Measurements from ENCODE around the gene HSP90AA1.

DNA sequence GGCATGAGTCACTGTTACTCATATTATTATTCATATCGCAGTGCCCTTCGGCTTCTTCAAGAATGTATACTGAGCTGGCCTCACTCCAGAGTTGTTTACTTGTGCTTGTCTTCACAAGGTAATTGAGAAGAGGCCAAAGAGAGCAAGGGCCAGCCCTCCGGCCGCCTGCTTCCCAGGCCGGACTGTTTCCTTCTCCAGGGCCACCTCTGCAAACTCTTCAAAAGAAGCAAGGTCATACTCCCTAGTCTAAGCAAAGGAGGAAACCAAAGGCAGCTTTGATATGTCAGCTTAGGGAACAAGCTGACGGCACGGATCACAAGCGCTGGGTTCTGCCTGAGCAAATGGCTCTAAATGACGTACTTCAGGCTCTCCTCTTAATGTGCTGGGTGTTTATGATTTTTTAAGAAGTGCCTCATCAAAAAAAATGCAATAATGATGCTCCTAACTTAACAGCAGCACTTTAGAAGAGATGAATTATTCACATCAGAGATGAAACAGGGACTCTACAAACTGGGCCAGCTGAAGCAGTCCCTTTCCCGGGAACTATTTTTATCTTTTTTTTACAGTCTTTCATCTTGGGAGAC is 65.7 kb upstream of the DLK1 start:
- PRO-cap, result no peak

DNA sequence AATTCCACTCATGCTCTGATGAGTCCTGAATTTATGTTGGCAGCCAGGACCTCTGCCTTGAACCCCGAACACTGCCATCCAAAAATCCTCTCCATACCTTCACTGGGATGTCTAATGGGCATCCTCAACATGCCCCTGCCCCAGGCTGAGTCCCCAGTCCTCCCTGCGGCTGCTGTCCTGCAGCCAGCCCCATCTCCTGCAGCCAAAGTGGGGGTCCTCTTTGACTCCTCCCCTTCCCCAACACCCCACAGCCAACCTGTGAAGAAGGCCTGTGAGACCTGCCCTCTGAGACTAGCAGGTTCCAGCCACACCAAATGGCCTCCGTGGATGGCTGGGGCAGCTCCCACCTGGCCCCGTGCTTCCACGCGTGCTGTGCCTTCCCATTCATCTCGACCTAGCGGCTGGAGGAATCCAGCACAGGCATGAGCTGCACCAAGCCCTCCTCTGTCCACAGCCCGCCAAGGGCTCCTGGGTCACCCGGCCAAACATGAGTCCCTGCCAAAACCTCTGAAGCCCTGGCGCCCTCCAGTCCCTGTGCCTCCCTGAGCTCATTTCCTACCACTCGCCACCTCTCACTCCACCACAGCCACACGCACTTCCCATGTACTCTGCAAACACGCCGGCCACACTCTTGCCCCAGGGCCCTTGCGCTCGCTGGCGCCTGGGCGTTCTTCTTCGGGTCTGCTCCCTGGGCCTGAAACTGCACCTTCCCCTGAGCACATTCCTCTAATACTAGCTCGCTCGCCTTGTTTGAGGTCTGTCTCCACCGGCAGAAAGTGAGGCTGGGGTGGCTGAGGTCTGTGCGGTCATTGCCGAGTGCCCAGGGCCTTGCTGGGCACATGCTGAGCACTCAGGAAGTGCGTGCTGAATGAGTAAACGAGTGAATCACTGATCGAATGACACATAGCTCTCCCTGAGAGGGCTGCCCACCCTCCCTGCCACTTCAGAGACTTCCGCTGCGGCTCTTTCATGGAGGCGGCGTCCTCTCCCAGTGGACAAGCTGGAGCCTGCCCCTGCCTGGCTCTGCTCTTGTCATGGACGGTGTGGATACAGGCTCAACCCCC is 33.9 kb upstream of the DLK1 start:
- PRO-cap, result no peak

DNA sequence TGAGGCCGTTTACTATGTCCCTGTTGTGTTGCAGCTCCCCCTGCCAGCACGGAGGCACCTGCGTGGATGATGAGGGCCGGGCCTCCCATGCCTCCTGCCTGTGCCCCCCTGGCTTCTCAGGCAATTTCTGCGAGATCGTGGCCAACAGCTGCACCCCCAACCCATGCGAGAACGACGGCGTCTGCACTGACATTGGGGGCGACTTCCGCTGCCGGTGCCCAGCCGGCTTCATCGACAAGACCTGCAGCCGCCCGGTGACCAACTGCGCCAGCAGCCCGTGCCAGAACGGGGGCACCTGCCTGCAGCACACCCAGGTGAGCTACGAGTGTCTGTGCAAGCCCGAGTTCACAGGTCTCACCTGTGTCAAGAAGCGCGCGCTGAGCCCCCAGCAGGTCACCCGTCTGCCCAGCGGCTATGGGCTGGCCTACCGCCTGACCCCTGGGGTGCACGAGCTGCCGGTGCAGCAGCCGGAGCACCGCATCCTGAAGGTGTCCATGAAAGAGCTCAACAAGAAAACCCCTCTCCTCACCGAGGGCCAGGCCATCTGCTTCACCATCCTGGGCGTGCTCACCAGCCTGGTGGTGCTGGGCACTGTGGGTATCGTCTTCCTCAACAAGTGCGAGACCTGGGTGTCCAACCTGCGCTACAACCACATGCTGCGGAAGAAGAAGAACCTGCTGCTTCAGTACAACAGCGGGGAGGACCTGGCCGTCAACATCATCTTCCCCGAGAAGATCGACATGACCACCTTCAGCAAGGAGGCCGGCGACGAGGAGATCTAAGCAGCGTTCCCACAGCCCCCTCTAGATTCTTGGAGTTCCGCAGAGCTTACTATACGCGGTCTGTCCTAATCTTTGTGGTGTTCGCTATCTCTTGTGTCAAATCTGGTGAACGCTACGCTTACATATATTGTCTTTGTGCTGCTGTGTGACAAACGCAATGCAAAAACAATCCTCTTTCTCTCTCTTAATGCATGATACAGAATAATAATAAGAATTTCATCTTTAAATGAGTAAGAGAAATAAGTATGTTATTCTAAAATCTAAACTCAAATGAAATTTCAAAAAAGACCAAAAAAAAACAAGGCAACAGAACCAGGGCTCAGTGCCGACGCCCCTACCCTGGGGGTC is 7.8 kb downstream of the DLK1 start:
- PRO-cap, result no peak

DNA sequence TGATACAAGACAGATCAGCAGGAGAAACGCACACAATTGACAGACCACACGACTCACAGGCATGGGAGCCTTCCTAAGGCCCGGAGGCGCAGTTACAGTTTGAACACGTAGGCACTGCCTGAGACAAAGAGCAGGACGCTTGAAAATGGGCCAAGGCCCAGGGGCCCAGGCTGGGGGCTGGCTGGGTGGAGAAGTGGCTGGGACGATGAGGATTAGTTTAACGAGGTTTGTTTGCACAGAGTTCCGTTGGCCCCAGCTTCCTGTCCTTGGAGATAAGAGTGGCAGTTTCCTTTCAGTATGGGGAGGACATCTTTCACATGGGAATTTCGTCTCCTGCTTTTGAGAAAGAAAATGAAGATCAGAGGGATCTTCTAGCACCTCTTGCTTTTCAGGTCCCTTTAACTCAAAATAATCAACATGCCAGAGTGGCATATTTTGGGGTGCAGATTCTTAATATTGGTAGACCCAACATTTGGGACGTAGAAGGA is 44.5 kb downstream of the DLK1 start:
- PRO-cap, result no peak

DNA sequence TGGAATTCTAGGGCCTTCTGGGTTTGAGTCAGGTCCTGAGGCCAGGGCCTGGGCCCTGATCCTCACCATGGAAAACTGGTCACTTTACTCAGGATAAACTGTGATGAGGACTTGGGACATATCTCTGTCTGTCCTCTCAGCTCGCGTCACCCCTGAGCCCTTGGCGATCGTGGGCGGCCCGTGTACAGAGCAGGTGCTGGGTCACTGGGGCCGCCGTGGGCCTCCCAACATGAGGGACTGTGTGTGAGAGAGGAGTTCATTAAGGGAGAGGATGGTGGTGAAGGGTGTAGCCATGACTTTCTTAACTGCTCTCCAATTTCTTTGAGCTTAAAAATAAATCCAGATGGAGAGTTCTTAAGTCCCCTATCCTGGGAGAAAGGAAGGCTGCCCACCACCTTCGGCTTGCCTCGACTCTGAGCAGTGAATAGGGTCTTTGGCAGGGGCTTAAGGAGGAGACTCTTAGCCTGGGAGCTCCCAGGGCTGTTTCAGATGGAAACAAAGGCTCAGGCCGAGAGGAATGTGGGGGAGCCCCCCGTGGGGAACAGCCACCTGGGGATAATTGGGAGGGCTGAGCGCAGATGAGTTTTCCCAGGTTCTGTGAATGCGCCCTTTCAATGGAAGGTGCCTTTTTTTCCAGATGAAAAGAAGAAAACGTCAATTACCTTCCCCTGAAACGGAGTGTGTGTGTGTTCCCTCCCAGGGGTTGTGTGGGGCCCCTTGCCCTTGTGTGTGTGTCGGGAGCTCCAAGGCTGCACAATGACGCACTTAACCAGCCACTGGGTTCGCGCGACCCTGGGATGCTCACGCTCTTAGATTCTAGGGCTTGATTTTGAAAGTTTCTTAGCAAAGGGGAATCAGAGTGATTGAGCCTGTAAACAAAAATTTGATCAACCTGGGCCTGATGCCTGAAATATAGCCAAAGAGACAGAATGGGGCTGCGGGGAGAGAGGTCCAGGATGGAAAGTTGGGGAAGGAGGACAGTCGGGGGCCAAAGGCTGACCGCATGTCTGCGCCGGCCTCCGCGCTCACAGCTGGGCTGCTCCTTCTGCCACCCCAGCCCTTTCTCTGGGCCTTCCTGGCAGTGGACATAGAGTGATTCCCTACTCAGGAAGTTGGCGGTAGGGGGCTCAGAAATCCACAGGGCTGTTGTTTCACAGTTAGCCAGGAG is 63.3 kb downstream of the RTL1 start:
- PRO-cap, result no peak

- PRO-cap, result no peak
Measured at GRCh38 chr14:101255379-101255923, 351.9 kb upstream of the RTL1 start.

DNA sequence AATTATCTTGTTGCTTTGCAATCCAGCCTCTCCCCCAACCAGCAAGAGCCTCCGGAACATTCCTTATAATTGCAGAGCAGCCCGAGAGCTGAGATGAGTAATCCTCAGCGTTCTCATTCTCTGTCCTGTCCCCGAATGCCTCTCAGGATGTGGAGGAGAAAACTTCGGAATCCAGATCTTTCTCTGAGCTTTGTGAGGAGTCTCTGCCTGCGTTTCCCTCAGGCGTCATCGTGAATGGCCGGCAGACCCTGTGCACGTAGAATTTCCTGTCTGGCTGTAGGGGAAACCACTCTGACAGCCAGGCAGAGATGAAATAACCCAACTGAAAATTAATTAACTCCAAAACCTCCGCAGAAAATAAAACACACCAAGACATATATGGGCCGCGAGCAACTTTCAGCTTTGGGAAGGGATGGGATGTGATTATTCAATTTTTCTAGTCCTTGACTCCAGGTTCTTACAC is 360.6 kb upstream of the PPP2R5C start:
- PRO-cap, result no peak

- PRO-cap, result no peak
Measured at GRCh38 chr14:101596392-101596690, 165.2 kb upstream of the PPP2R5C start.

- PRO-cap, result no peak
Measured at GRCh38 chr14:101797680-101798275, 36.3 kb downstream of the PPP2R5C start.

DNA sequence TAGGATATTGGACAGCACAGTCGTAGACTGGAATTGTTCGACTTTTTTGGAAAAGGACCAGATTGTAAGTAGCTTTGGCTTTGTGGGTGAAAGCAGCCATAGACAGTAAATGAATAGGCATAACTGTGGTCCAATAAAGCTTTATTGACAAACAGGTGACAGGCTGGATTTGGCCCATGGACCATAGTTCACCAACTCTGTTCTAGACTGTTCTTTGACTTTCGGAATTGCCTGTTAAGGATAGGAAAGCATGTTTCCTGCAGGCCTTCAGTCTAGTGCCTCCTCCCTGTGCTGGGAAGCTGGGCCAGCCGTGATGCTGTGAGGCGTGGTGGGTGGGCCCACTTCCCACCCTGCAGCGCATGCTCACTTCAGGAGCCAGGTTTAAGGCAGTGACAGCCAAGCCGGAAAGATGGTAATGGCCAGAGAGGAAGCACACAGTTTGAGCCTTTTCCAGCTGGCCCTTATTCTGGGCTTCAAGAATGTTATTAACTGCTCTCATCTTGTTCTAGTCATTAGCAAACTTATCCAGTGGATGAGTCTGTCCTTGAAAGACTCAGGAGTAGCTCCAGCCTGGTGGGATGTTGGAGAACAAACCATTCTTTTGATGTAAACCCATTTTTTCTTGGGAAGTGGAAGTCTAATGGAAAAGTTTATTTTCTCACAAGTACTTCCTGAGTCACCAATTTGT is 51.9 kb downstream of the PPP2R5C start:
- PRO-cap, result no peak

- PRO-cap, result no peak
Measured at GRCh38 chr14:101835006-101835573, 73.6 kb downstream of the PPP2R5C start.

DNA sequence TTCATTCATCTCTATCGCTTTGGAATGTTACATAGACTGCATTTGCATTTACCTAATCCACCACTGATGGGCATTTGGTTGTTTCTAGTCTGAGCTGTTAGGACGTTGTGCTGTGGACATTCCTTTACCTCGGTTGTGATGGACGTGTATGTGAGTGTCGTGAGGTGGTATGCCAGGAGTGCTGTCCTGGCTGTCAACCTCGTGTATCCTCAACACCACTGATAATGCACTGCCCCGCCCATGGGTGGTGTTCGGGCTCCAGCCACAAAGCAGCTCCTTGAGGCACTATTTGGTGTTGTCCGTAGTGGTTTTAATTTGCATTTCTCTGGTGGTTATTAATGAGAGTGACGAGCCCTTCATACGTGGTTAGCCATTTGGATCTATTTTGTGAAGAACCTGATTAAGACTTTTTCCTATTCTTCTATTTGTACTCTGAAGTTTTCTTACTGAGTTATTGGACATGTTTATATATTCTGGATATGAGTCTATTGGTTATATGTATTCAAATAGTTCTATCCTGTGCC is 87.6 kb downstream of the PPP2R5C start:
- PRO-cap, result no peak

DNA sequence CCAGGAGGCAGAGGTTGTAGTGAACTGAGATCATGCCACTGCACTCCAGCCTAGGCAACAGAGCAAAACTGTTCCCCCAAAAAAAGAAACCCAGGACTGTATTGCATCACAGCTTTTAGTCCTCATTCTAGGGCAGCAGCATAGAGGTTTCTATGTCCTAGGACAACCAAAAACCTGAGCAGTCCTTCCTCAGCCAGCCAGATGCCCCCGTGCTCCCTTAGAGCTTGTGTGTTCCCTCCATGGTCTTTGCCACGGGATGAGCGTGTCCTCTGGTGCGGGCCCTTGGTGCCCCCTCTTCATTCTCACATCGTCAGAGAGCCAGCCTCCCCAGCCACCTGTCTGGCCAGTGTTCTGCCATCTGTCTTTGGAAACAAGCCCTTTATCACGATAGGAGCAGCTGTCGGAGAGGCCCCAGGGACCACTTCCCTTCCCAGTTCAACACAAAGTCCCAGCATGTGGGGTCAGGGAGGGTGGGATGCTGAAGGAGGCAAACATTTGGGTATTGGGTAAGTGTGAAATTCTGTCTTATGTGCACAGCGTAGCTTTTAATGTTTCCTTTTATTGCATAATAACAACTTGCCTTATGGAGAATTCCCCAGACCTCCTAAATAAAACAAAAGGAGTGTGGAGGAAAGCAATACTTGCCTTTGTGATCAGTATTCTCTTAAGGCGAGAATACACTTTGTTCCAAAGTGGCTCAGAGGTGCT is 44.5 kb downstream of the DYNC1H1 start:
- PRO-cap, result bidirectional peak, plus-strand start at position 427 of the sequence, minus-strand start at position 258 of the sequence

GRCh38 chr14:102019836-102020582 is 55.6 kb downstream of the DYNC1H1 start:
- PRO-cap, result no peak

- PRO-cap, result no peak
Measured at GRCh38 chr14:102050361-102051000, 36.4 kb downstream of the HSP90AA1 start.

- PRO-cap, result bidirectional peak, plus-strand start at chr14:102087324, minus-strand start at chr14:102087044
Measured at GRCh38 chr14:102086924-102087187, at the start of gene HSP90AA1. Gene HSP90AA1 (minus strand): TSS chr14:102087044.

DNA sequence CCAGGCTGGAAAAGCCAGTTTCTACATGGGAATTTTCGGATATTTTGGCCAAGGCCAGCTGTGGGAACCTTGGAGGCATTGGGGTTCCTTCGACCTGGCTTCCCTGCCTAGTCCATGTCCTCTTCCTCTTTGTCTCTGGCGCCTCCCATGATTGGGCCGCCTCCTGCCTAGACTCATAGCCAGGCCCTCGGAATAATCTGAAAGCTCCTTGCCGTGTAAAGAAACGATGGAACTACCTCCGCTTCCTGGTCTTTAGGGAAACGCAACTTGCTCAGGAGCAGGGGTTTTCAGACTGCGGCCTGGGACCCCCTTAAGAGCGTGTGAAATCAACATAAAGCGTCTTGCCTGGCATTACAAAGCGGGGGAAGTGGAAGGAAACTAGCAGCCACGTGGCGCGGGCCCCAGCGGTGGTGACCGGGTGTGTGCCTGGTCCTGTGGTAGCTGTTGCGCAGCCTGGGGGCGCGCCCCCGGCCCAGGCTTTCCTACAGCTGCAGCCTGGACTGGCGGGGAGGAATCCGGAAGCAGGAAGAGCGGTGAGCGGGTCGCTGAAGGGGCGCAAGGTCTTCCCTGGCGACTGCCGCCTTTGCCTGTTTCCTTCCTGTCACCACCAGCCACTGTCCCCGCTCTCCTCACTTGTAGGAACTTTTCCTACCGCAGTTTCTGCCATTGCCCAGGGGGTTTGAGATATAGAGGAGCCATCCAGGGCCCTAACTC is 1.5 kb upstream of the HSP90AA1 start:
- PRO-cap, result bidirectional peak, plus-strand start at position 126 of the sequence, minus-strand start at position 137 of the sequence

- PRO-cap, result bidirectional peak, plus-strand start at chr14:102317088, minus-strand start at chr14:102316908; bidirectional peak, plus-strand start at chr14:102317505, minus-strand start at chr14:102317362
Measured at GRCh38 chr14:102316689-102317767, 2.5 kb upstream of the ZNF839 start.

DNA sequence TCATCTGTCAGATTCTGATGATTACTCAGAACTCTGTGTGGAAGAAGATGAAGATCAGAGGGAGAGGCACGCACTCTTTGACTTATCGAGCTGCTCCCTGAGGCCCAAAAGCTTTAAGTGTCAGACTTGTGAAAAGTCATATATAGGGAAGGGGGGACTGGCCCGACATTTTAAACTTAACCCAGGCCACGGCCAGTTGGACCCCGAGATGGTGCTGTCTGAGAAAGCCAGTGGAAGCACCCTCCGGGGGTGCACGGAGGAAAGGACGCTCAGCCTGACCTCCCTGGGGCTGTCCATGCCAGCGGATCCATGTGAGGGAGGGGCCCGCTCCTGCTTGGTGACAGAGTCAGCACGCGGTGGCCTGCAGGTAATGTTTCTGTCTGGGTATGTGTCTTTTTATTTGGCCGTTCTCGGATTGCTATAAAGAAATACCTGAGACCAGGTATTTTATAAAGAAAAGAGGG is 7.0 kb downstream of the ZNF839 start:
- PRO-cap, result no peak

GRCh38 chr14:102455381-102455633 is 54.3 kb downstream of the ANKRD9 start:
- PRO-cap, result no peak

Measured in neuron (in vitro differentiated cells).